Vein endothelial cell (primary cell): ENCODE measurements around a stretch of chr20.

- CAGE, long polyA plus RNA: no peak
These were observed 14.7 kb upstream of the RIN2 start for GRCh38 chr20:19743169-19743920.

GRCh38 chr20:19823757-19824559 lies 65.9 kb downstream of the RIN2 start:
- CAGE, long polyA plus RNA: no peak

DNA sequence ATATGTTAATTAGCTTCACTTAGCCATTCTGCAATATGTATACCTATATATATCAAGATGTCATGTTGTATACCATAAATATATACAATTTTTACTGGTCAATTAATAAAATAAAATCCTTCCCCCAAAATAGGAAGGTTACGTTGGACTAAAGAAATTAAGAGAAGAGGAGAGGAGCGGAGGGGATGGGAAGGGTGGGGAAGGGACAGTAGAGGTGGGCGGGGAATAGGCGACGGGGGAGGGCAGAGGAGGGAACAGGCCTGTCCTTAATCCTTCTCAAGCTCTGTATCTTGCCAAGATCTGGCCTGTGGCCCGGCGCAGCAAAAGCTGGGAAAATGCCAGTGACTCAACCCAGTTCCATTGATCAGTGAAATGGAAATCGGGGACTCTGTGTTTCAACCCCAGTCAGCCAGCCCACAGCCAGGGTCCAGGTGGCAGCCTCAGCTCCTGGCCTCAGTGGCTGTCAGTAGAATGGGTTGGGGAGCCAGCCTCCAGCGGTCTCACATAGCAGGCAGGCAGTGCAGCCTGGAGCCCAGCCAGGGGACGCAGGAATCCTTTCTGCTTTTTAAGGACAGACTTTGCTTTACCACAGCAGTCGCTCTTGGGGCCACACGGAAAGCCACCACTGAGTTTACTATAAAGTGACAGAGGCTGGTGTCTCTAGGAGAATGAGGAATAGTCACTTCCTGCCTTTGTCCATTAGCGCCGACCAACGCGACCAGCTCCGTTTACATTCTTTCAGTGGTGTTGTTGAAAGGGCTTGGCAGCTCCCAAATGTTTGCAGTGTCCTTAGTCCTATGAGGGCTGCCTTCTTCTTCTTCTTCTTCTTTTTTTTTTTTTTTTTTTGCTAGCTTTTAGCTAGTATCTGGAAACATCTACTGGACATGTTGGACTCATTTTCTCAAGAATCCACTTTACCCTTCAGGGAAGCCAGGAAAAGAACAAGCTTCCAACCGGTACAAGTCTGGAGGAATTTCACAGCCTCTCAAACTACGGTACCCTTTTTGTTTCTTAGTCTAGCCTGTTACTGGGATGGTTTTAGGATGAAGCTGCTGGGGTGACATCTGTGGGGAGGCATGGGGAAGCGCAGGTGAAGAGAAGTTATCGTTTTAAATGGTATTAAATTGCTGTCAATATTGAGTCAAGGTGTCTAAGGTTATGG lies 128.1 kb downstream of the RIN2 start:
- CAGE, long polyA plus RNA: no peak

DNA sequence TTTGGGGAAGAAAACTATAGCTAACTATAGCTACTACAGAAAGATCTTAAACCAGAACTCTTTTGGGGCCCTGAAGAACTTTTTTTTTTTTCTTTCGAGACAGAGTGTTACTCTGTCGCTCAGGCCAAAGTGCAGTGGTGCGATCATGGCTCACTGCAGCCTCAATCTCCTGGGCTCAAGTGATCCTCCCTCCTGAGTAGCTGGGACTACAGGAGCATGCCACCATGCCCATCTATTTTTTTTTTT lies 128.8 kb downstream of the RIN2 start:
- CAGE, long polyA plus RNA: no peak

GRCh38 chr20:19915019-19915974 lies 101.9 kb upstream of the NAA20 start:
- CAGE, long polyA plus RNA: no peak

DNA sequence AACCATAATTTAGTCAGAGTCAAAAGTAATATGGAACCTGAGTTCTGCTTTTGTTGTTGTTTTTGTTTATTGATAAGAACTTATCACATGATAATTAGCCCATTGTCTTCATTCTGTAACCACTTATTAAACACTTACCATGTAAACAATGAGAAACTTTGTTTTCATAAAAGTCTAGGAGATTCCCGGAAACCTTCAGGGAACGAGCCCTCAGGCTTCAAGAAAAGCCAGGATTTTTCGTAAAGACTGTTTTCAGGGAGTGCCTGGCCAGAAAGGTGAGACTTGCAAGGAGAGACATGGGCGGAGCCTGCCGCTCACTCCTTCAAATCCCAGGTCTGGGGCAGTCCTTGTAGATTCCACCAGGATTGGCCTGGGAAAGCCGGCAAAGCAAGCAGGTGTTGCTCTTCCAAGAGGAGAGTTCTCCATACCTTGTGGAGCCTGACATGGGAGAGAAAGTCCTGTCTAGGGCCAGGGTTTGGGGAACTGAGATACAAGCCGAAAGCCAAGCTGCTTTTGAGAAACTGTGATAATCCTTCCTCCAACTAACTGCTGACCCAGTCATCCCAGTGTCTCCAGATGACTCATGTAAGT lies 69.6 kb upstream of the NAA20 start:
- CAGE, long polyA plus RNA: no peak

DNA sequence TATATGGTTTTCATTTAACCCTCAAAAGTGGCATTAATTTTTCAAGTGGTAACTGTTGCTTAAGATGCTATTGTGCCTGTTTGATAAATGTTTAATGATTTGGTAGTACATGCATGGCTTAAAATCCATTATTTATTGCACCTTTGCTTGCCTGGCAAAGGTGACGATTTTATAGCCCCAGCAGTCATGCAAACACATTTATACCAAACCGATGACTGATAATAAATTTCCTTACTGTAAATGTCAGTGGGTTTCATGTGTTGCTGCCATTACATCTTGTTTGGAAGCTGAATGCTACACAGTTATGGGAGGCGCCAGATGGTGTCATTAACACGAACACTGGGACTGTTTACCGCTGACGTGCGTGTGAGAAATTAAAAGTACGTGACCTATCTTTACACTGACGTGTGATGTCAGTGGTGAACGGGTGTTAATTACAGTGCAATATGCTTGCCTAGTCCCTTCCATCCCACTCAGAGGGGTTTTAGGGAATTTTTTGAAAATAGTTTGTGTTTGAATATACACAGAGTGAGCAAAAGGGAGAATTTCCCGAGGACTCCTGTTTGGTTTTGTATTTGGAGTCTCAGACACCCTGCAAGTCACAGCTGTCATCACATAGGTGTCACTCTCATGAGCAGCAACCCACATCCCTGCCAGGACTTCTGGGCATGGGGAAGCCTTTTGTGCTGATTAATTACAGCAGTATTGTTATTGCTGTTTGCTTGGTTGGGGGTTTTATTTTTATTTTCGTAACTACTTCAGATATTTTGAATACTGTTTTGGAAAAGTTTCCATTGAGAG lies 151.8 kb upstream of the INSM1 start:
- CAGE, long polyA plus RNA: no peak

DNA sequence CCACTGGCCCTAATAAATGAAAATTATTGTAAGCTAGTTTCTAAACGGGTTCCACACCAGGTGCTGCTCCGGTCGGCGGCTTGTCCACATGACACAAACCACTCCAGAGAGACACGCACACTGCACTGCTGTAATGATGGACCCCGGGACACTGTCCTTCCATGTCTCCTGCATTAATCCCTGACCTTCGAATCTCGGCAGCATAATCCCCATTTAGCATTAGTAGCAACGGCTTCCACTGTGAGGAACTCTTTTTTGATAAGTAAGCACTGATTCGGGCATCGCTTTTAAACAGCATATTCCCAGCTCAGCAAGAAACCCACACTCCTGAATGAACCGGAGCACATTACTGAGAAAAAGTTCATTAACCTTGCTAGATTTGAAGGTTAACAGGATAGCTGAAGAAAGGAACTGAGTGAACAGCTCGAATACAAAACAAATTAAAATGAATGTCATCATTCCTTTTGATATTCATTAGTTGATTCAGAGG lies 43.6 kb downstream of the INSM1 start:
- CAGE, long polyA plus RNA: no peak

DNA sequence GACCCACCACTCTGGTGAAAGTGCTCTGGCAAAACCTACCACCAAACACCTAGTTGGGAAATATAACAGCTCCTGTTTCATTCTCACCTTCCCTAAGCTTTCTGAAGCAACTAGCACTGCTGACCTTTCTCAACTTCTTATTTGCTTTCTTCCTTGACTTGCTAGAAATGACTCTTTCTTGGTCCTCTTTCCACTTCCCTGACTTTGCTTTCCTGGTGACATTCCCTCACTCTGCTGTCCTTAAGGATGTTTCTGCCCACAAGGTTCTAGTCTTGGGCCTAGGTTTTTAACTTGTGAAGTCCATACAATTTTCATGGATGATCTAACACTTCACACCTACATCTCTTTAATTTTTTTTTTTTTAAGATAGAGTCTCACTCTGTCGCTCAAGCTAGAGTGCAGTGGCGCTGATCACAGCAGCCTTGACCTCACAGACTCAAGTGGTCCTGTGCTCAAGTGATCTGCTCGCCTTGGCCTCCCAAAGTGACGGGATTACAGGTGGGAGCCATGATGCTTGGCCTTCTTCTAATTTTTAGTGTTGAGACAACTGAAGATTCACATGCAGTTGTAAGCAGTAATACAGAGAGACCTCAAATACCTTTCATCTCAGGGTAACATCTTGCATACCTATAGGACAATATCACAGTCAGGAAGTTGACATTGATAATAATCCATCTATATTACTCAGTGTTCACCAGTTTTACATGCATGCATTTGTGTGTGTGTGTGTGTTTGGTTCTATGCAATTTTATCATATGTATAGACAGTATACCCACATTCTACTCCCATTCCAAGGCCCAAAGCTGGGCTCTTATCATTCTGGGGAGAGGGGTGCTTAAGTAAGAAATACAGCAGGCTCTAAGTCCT lies 151.9 kb downstream of the INSM1 start:
- CAGE, long polyA plus RNA: no peak

- CAGE, long polyA plus RNA: no peak
These were observed 141.7 kb downstream of the RALGAPA2 start for GRCh38 chr20:20570629-20571331.

- CAGE, long polyA plus RNA: no peak
These were observed 21.7 kb downstream of the RALGAPA2 start for GRCh38 chr20:20690750-20691070.

GRCh38 chr20:21101857-21102669 lies 23.8 kb upstream of the KIZ start:
- CAGE, long polyA plus RNA: no peak

DNA sequence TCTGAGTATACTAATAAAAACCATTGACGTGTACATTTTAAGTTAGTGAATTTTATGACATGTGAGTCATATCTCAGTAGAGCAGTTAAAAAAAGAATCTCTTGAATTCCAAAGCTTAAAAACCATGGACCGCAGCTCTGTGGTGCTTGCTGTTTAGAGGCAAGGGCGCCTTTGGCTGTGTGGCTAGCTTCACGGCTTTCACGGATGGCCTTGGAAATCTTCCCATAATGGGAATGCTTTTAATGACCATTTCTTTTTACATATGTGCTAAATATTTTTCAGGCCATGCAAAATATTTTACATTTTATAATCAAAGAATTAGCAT lies 57.4 kb downstream of the KIZ start:
- CAGE, long polyA plus RNA: no peak

DNA sequence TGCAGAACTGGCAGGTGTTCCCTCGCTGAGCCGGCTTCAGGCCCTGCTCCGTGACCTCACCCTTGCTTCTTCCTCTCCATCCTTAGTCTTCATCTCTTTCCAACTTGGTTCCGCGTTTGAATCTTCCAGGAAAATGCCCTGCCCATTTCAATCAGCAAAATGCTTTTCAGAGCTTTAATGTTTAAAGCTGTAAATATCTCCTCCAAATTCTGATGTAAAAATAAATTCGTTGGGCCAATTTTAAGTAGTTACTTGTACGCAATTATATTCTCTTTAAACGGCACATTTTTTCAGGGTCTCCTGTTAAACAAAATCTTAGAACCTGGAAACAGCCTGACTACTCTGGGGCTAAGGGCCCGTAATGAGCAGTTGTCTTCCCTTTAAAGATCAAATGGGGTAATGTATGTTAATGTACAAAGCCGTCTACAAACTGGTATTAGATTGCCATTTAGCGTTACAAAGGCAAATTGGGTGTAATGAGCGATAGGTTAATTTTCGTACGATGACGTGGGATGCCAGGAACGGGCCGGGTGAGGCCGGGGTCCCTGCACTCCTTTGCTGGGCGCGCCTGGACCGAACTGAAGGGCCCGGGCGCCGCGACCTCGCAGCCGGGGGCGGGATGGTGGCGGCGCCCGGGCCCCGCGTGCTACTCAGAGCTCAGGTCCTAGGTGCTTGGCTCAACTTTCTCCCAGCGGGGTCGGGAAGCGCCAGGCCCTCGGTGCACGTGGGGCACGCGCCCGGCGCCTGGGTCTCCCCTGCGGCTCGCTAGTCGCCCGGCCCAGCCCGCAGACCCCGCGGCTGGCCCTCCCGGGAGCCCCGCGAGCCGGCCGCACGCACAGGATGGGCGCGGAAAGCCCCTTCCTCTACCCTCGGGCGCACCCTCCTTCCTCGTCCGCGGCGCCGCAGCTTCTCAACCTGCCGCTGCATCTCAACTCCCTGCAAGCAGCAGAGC lies 6.1 kb downstream of the NKX2-4 start:
- CAGE, long polyA plus RNA: no peak

DNA sequence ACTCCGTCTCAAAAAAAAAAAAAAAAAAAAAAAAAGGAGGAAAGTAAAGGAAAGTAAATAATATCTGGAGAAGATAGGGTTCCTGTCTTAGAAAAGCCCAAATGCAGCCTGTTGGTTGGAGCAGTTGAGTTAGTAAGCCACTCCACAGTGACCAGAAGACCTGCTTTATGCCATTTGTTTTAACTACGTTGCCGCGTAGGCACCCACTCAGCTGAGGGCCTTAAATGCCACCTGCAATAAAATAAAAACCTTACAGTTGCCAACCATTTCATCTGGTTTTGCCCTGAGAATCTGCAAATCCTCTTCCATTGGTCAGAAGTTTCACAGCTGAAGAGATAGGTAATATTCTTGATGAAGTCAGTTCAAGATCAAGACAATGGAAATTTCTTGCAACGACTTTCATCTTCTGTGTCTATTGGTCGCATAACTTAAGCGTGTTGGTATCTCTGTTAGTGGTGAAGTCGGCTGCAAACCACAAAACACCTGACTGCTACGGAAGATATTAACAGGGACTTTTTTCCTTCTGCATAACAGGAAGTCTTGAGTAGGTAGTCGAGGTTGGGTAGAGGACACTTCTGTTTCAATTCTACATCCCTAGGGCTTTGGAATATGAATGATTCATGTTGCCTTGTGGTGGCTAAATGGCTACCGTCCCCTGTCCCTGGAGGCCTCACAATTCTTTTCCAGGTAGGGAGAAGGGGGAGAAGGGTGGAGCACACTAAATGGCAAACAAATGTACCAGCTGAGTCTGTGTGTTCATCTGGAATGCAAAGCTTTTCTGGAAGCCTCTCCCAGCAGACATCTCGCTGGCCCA lies 34.4 kb upstream of the NKX2-2 start:
- CAGE, long polyA plus RNA: no peak

- CAGE, long polyA plus RNA: no peak
These were observed 94.5 kb upstream of the NKX2-2 start for GRCh38 chr20:21608232-21608888.

- CAGE, long polyA plus RNA: no peak
These were observed 180.4 kb downstream of the FOXA2 start for GRCh38 chr20:22403754-22404639.

GRCh38 chr20:22577094-22578193 lies 6.9 kb downstream of the FOXA2 start:
- CAGE, long polyA plus RNA: no peak

DNA sequence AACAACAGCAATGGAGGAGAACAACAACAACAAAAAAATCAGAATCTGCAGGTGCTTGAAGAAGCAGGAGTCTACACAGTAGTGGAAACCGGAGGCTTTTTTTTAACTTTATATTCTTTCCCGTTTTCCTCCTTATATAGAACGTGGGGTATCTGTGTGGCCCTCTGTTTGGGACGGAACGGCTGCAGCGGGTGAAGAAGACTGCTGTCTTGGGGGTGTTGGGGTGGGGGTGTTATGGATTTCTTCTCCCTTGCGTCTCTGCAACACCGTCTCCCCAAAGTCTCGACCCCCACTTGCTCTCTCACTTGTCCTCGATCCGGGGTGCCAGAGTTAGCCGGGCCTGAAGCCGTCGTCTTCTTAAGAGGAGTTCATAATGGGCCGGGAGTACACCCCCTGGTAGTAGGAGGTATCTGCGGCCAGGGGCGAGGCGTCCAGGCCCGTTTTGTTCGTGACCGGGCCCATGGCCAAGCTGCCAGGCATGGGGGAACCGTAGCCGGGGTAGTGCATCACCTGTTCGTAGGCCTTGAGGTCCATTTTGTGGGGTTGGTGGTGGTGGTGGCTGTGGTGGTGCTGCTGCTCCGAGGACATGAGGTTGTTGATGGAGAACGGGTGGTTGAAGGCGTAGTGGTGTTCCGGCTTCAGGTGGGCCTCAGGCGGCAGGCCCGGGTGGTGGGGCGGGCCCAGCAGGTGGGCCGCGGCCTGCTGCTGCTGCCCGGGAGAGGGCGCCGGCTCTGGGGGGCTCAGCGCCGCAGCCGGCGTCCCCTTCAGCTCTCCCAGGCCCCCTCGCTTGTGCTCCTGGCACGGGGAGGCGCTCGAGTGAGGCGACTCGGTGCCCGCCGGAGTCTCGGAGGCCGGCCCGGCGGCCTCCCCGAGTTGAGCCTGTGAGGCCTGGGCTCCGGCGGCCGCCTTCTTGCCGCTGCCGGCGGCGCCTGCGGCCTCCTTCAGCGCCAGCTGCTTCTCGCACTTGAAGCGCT lies 2.6 kb downstream of the FOXA2 start:
- CAGE, long polyA plus RNA: no peak

- CAGE, long polyA plus RNA: no peak
These were observed 207.9 kb upstream of the FOXA2 start for GRCh38 chr20:22792276-22792619.